ENCODE data around the genes SPRY1, ABHD18 and LARP1B.

- PRO-cap, result no peak
- RAMPAGE, long total RNA, result no peak
Measured at GRCh38 chr4:123359647-123360281, 36.8 kb upstream of the SPRY1 start.

GRCh38 chr4:123396420-123397129 is at the start of gene SPRY1:
Gene SPRY1 (plus strand): TSS chr4:123396795.
- PRO-cap, result bidirectional peak, plus-strand start at chr4:123396824, minus-strand start at chr4:123396679
- RAMPAGE, long total RNA, result no peak

GRCh38 chr4:123400029-123400454 is 3.4 kb downstream of the SPRY1 start:
- PRO-cap, result no peak
- RAMPAGE, long total RNA, result no peak

DNA sequence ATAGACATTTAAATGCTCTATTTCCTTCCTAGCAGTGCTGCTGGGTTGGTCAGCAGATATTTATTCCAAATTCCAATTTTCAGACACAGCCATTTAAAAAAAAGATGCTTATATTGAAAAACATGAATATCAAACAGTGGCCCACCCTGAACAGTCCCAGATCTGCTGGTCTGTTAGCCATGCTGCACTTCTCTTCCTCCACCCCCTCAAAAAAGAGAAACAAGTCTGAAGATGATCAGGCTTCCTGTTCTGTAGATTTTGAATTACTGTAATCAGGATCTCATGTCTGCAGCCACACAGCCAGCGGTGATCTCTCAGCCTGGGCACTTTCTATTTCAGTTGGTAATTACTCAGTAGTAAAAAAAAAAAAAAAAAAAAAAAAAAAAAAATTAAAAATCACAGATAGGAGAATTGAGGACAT is 46.7 kb downstream of the SPRY1 start:
- PRO-cap, result no peak
- RAMPAGE, long total RNA, result no peak

GRCh38 chr4:123504864-123505421 is 108.3 kb downstream of the SPRY1 start:
- PRO-cap, result no peak
- RAMPAGE, long total RNA, result no peak

- PRO-cap, result no peak
- RAMPAGE, long total RNA, result no peak
Measured at GRCh38 chr4:123892775-123893584, 496.4 kb downstream of the SPRY1 start.

DNA sequence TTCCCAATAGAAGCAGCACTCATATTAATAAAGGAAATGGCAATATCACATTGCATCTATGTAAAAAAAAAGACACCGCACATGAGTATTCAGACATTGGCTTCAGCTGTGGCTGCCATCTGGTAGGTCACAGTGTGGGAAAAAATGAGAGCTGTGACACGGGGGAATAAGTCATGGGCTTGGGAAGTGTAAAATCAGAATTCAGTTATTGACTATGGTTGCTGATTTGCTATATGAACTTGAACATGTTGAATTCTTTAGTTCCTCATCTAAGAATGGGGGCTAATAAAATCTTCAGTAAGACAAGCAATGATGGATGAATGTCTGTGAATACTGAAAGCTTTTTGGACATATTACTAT is 221.2 kb downstream of the ANKRD50 start:
- PRO-cap, result no peak
- RAMPAGE, long total RNA, result no peak

GRCh38 chr4:124671719-124672215 is 40.8 kb downstream of the ANKRD50 start:
- PRO-cap, result no peak
- RAMPAGE, long total RNA, result no peak

DNA sequence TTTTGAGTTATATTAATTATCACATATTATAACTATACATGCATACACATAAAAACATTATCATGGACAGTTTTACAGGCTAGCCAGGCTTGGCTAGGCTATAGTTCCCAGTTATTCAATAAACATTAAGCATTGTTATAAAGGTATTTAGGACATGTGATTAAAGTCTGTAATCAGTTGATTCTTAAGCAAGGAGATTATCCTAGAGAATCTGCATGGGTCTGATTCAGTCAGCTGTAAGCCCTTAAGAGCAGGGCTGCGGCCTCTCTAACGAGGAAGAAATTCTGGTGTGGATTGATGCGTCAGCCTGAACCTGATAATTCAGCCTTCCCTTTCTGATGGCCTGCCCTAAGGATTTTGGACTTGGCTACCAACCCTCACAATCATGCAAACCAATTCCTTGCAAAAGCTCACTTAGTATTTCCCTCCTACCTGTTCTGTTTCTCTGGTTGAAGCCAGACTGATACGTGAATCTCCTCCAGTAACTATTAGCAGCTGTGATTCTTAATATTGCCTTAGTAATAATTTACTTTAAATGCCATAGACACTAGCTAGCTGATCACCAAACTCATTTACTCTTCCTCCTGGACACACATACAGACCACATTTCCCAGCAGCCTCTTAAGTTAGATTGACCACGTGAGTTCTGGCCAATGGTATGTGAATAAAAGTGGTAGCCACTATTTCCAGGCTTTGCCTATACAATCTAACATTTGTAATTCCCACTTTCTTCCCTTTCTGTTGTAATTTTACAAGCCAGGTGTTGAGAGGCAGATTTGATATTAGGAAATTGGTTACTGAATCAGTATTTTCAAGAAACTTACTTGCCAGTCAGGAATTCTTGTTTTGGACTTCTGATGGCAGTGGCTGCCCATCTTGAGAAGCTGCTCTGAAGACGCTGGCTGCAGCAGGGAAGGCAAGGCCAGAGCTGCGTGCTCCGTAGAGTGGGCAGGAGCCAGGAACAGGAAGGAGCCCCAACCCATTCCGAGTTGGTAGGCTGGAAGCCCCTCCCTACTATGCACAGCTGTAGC is 678.0 kb upstream of the INTU start:
- PRO-cap, result no peak
- RAMPAGE, long total RNA, result no peak

DNA sequence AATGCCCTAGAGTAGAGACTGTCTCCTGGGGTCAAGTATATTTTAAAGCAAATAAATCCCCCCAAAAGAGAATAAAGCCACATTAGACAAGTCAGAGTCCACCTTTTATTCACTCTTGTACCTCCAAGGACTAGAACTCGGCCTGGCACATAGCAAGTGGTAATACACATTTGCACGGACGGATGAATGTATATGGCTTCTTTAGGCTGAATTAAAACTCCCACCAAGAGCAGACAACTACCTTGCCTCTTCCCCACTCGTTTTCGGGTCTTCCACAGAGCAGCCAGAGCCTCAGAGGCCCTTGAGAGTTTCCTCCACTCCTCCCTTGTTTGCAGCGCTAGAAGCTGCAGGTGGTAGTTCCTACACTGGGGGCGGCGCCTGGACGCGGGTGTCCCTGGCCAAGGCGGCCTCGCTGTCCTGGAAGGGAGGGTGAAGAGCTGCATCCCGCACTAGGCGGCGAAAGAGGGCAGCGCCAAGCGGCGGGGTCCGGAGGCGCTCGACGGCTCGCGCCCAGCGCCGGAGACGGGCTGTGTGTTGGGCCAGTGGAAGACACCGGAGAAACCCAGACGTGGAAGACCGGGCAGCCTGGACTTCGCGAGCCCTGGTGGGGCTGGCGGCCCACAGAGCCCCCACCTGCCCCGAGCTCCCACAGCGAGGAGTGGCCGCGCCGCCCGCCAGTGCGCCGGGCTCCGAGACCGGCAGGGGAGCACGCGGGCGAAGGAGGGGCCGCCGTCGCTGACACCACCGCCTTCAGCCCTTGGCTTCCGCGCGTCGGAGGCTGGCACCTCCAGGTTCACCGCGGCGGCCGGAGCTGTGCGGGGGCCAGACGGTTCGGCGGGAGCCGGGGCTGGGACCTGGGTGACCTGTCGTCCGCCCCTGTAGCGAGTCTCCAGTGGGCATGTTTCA is 10.0 kb upstream of the INTU start:
- PRO-cap, result bidirectional peak, plus-strand start at position 449 of the sequence, minus-strand start at position 417 of the sequence; bidirectional peak, plus-strand start at position 825 of the sequence, minus-strand start at position 694 of the sequence
- RAMPAGE, long total RNA, result no peak

DNA sequence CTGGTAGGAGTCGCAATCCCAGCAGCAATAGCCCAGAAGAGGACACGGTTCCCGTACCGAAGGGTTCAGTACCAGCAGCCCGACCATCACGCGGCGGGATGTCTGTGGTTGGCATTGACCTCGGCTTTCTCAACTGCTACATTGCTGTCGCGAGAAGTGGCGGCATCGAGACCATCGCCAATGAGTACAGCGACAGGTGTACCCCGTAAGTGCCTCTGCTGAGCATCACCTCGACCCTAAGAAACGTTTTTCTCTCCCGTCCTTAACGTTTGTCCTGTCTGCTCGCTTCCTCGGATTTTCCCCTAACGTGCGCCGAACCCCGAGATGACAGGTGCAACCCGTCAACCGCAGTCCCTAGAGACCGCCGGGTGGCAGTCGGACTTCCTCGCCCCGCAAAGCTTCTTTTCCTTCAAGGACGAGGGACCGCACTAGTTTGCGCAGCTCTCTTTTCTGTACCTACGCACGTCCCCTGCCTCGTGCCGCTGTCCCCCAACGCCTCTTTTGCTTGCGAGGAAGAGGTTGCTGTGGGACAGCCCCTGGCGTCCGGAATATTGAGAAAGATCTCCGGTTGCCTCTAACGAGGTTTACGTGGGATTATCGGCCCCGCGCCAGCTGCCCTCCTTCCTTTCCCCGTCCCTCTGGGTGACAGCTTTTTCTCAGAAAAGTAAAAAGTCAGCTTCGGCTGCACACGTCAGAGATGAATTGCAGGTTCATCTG is 489 bp downstream of the HSPA4L start:
- PRO-cap, result bidirectional peak, plus-strand start at position 241 of the sequence, minus-strand start at position 100 of the sequence
- RAMPAGE, long total RNA, result no peak

DNA sequence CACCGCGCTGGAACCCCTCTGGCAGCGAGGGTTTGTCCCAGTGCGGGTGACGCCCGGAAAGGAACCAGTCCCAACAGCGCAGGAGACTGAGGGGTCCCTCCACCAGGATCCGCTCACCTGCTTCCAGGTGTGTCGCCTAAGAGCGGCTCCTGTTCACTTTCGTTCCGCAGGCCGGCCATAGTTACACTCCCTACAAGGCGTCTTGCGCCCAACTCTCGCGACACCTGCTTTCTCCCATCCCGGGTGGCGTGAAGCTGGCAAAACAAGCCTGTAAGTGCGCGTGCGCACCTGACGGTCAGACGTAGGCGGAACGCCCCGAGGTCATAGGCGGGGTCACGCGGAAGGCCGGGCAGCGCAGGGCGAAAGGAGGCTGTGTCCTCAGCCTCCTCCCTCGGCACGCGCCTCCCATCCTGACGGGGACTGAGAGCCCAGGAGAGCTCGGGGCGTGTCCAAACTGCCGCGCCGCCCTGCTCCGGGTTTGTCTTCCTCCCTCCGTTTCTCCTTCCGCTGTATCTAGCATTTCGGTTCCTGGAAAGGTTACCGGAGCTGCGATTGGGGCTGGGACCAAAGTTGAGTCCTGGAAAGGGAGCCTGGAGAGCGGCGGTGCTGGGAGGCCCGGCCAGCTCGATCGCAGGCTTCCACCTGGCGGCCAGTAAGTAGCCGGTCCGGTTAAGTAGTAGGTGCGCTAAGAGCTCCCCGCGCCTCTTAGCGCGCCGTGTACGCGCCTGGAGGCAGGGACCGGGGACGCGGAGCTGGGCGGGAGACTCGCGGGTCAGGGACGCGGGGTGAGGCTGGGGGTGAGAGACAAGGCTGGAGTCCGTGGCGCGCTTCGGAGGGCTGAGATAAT is at the start of gene ABHD18:
TSS of gene ABHD18 (plus strand) at position 452 of the 847 bp plus-strand sequence.
- PRO-cap, result bidirectional peak, plus-strand start at position 520 of the sequence, minus-strand start at position 216 of the sequence; bidirectional peak, plus-strand start at position 699 of the sequence, minus-strand start at position 644 of the sequence
- RAMPAGE, long total RNA, result no peak

DNA sequence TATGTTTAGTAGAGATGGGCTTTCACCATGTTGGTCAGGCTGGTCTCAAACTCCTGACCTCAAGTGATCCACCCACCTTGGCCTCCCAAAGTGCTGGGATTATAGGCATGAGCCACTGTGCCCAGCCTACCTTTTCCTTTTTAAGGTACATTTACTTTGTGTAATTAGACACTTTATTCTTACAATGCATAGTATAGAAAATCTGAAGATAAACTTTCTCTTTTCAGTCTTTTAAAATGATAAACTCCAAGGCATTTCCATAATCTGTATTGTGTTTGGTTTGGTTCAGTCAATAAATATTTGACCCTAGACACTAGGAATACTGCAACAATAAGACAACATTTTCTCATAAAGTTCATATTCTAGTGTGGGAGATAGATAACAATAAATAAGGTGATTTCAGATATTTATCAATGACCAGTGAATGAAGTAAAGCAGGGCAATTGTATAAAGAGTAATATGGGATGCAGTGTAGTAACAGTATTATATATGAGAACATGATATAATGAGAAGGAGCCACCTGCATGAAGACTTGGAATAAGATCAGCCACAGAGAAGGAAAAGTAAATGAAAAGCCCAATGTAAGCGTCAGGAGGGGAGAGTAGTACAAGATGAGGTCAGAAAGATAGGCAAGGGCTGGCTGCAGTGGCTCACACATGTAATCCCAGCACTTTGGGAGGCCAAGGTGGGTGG is 47.1 kb downstream of the ABHD18 start:
- PRO-cap, result no peak
- RAMPAGE, long total RNA, result no peak

GRCh38 chr4:128060890-128061618 is at the start of gene LARP1B:
Gene LARP1B (plus strand): TSS chr4:128061312.
- PRO-cap, result bidirectional peak, plus-strand start at chr4:128061343, minus-strand start at chr4:128061004; bidirectional peak, plus-strand start at chr4:128061558, minus-strand start at chr4:128061819
- RAMPAGE, long total RNA, result no peak

DNA sequence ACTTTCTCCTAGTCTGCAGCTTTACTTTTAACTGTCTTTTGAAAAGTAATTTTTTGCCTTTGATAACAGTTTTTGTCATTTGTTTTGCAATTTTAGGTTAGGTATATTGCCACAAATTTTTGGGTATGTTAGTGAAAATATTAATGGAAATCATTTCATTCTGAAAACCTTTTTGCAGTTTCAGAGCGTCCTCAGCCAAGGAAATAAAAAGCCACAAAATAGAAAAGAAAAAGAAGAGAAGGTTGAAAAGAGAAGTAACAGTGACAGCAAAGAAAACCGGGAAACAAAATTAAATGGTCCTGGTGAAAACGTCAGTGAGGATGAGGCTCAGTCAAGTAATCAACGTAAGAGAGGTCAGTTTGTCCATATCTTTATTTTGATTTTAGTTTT is 16.5 kb downstream of the LARP1B start:
- PRO-cap, result no peak
- RAMPAGE, long total RNA, result no peak

DNA sequence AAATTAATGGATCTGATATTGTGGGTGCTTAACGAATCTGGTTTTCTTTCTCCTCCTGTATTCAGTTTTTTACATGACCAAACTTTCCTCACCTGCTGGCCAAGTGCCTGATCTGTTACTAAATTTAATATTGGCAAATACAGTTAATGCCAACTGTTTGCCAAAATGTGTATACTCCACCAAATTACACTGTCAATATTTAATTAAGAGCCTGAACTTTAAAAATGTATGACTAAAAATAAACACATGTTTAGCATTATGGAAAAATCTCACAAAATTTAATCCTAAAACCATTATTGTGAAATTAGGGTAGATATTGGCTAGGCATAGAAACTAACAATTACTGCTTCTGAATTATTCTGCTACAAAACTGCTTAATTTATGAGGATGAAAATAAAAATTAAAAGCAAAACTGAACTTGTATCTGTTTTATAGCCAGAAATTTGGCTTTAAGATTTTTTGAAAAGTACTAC is 3.2 kb downstream of the PGRMC2 start:
- PRO-cap, result no peak
- RAMPAGE, long total RNA, result no peak

GRCh38 chr4:128776632-128777280 is 32.7 kb upstream of the JADE1 start:
- PRO-cap, result no peak
- RAMPAGE, long total RNA, result no peak

GRCh38 chr4:128862551-128863590 is 53.4 kb downstream of the JADE1 start:
- PRO-cap, result unidirectional peak, plus-strand start at chr4:128863336
- RAMPAGE, long total RNA, result no peak

- PRO-cap, result no peak
- RAMPAGE, long total RNA, result no peak
Measured at GRCh38 chr4:128871767-128872484, 62.4 kb downstream of the JADE1 start.

- PRO-cap, result no peak
- RAMPAGE, long total RNA, result no peak
Measured at GRCh38 chr4:128873733-128874302, 64.3 kb downstream of the JADE1 start.